Neuron (in vitro differentiated cells): ENCODE results near the gene BNIP2.

GRCh38 chr15:59587277-59587796, 24.2 kb upstream of the GCNT3 start:
- PRO-cap, result no peak

DNA sequence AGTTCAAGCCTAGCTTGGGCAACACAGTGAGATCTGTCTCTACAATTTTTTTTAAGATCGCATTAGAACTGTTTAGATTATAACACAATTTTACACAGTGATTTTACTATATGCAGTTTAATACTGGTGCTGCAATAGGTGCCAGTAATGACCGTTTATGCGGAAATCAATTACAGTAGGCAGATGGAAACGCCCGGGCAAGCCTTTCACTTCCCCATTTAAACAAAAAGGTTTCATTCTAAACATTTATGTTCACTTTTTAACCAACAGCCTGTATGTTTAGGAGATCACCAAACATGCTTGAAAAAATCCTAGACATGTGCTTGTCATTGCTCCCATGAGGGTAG, 2.8 kb downstream of the BNIP2 start:
- PRO-cap, result no peak

- PRO-cap, result bidirectional peak, plus-strand start at chr15:59689584, minus-strand start at chr15:59689320
These were observed at the start of gene BNIP2 for GRCh38 chr15:59689213-59689712. BNIP2 (minus strand) TSS chr15:59689320.

- PRO-cap, result no peak
These were observed 40.9 kb downstream of the ANXA2 start for GRCh38 chr15:60356633-60357500.

DNA sequence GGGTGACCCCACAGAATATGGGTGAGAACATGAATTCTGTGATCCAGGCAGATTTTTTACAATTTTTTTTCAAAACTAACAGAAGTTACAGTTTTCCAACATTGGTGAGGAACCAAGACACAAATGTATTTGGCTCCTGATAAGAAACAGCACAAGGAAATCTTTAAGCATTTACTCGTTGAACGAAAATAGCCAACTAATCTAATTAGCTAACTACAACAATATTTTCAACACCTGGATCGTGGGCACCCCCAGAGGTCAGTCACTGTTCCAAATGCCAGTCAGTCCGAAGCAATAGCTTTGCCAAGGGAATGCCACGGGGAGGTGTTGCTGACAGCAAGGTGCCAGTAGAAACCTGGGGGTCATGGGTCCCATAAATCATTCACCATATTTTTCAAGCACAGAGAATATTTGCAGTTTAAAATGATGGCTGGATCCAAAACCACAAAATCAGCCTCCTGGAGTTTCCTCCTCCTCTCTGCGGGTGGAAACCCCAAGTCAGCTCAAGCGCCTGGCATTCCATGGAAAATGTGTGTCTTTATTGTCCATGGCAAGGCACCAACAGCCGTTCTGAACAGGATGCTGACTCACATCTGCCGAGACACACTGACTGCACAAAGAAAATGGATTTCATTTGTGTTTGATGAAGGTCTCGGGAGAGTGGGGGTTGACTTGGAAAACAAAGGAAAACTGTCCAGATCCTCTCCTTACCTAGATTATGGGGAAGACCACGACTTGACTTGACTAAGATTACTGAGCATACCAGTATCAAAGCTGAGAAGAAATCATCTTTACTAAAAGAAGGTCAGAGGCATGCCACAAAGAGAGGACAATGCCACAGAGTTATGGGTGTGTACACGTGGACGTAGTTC, 26.6 kb downstream of the ANXA2 start:
- PRO-cap, result bidirectional peak, plus-strand start at position 637 of the sequence, minus-strand start at position 595 of the sequence

DNA sequence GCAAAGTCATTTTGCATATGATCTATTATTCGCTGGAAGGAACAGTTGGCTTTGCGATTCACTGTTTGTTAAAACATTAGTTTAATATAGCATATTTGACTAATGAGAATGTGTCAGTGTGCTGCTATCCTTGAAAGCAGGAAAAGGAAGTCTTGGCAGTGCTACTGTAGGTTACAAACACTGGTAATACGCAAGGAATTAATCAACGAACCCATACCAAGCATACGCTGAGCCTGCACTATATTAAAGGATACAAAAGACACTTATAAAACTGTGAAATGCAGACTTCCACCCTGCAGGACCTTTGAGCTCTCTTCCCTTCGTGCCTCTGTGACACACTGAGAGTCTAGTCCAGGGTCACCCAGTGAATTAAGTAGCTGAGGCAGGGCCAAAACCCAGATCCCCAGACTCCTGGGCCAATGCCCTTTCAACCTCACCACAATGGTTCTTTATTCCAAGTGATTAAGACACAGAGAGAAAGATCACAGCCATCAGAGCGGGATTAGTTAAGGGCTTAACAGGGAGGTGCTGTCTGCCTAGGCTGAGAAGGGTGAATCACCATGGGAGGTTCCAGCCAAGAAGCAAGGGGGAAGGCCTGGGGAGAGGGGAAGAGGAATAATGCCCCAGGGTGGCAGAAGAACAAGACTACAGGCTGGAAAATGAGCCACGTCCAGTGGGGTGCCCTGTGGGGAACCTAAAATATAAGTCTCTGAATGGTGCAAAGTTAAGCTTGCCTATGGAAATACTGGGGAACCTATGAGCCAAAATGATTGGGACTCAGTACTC, 6.8 kb downstream of the ANXA2 start:
- PRO-cap, result no peak

GRCh38 chr15:60395981-60396999, 1.5 kb downstream of the ANXA2 start:
- PRO-cap, result bidirectional peak, plus-strand start at chr15:60396307, minus-strand start at chr15:60396172; bidirectional peak, plus-strand start at chr15:60396768, minus-strand start at chr15:60396396

GRCh38 chr15:60477792-60478494, 999 bp downstream of the ICE2 start:
- PRO-cap, result bidirectional peak, plus-strand start at chr15:60478007, minus-strand start at chr15:60478013; bidirectional peak, plus-strand start at chr15:60478258, minus-strand start at chr15:60478273

- PRO-cap, result no peak
These were observed 858 bp upstream of the ICE2 start for GRCh38 chr15:60479784-60480215.

DNA sequence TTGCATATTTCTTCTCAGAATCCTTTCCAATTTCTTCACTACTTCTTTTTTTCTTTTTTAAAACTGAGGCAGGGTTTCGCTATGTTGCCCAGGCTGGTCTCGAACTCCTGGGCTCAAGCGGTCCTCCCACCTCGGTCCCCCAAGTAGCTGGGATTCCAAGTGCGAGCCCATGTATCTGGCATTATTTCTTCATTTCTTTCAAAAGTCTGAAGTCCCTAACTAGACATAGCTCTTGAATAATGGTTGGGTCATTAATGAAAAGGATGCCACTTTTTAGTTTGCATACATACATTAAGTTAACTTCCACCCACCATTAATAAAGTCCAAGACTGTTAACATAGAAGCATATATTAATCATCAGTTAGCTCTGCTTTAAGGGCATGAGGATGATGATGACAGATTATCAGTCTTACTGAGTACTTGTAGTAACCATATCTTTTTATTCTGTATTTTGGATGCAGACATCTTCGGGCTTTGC, 39.1 kb upstream of the ICE2 start:
- PRO-cap, result no peak

- PRO-cap, result no peak
These were observed 105.0 kb upstream of the ICE2 start for GRCh38 chr15:60583928-60584388.

- PRO-cap, result no peak
These were observed 126.8 kb upstream of the ICE2 start for GRCh38 chr15:60605699-60606169.

- PRO-cap, result no peak
These were observed 177.6 kb upstream of the ICE2 start for GRCh38 chr15:60656491-60656961.

DNA sequence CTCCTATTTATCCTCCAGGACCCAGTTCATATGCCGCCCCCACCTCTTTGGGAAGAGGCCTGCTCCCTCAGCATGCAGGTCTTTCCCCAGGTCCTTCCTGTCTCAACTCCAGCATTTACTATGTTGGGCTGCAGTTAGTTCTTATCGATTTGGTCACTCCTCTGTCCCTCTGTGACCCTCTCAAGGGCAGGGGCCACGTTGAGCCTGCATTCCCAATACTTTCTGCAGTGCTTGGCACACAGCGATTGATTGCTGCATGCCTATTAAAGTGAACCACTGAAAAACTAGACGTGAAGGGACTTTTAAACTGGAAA, 321.8 kb upstream of the ICE2 start:
- PRO-cap, result no peak

DNA sequence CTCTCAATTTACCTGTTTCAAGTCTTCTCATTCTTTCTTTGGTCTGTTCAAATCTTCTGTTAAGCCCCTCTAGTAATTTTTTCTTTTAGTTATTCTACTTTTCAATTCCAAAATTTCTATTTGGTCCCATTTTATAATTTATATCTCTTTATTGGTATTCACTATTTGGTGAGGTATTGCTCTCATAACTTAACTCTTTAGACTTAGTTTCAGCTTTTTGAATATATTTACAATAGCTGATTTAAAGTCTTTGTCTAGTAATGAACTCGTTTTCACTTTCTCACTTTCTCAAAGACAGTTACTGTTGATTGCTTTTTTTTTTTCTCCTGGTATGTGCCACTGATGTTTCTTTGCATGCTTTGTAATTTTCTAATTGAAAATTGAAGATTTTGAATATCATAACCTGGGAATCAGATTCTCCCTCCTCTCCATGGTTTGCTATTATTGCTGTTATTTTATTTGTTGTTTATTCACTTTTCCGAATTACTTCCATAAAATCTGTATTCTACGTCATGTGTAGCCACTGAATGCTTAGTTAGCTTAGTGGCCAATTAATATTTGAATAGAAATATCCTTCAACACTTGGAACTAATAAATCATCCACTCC, 247.5 kb downstream of the RORA start:
- PRO-cap, result no peak

DNA sequence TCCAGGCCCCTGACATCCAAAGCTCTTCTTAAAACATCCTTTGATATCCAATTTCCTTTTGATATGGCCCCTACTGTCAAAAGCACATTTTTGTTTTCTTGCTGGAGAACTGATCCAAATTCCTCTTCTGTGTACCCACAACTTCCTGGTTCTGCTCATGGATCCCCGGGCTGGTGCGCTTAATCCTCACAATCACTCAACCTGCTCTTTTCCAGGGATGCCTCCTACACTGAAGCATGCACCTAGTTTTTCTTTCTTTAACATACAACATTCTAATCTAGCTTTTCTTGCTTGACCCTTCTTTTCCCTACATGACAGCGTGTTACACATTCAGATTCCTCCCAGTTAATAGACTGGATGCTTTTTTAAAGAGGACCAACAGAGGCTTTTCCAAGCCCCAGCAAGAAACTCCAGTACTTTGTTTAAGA, 126.6 kb downstream of the RORA start:
- PRO-cap, result no peak

DNA sequence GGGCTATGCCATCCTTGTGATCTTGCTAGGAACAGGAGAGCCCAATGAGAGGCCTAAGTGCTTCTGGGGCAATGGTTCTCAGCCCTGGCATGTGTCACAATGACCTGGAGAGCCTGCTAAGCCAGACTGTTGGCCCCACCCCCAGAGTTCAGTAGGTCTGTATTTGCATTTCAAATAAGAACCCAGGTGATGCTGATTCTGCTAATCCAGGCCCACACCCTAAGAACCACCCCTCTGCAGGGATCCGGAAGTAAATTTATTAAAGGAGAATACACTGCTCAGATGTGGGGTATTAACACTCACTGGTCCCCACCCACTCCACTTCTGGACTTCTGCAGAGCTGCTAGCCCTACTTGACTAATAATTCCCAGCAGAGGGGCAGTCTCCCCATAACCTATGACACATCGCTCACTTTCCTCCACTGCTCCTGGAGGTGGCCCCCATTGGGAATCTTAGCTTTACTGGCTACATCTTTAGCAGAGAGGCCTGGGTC, 57.8 kb downstream of the RORA start:
- PRO-cap, result no peak

DNA sequence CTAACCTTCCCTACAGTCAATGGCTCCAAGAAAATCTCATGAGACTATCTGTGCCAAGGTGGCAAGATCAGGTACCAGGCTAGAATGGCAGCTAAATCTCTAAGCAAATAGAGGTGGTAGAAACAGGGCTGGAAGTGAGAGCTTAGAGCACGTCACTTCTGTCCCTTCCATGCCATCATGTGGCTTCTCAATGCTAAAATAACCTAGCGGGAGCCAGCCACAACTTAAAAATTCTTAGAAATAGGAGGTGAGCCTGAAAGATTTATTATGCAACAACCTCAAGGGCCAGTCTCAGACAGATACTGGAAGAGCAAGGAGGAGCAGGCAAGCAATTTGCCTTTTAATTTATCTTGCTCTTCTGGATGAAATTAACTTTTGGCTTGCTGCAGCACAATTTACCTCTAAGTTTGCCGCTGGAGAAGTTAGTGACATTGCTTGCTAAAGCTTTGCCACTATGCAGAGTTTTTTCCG, 329.0 kb upstream of the RORA start:
- PRO-cap, result no peak

GRCh38 chr15:61906904-61907393, 153.3 kb downstream of the VPS13C start:
- PRO-cap, result no peak

DNA sequence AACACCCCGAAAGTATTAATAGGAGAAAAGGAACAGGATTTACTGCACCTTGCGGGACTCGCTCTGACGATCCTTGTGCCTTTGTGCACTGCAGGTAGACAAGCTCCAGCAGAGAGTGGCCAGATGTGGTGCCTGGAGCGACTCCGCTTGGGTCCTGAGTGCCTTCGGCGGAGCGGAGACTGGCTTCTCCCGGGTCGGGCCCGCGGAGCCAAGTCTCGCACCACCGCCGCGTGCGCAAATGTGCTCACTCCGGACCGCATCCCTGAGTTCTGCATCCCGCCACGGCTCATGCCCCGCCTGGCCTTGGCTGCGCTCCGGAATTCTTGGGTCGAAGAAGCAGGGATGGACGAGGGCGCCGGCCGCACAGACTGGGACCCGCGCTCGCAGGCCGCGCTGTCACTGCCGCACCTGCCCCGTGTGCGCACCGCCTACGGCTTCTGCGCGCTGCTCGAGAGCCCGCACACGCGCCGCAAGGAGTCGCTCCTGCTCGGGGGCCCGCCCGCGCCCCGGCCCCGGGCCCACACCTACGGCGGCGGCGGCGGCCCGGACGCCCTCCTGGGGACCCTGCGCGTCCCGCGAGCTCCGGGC, 808 bp downstream of the C2CD4A start:
- PRO-cap, result bidirectional peak, plus-strand start outside the sequence, minus-strand start at position 401 of the sequence